ENCODE data around the gene SOCS2.

DNA sequence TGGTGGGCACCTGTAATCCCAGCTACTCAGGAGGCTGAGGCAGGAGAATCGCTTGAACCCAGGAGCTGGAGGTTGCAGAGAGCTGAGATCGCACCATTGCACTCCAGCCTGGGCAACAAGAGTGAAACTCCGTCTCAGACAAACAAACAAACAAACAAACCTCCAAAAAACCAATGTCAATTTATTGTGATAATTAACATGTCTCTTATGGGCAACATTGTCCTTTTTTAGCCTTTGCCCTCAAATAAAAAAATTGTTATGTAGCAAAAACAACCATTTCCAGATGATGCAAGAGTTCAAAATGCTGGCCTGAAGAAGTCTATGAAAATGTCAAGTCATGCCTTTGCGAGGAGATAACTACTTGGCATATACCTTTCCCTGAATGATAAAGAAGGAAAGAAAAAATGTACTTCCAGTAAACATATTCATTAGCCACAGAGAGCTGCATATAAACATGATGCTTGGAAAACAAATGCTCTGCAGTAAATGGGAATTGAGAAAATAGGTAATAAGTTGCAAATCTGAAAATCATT lies 4.7 kb upstream of the NUDT4 start:
- RRBS, result no CpG with 5 or more reads among the region's 4 CpGs

GRCh38 chr12:93563598-93564155 lies 8.8 kb upstream of the SOCS2 start:
- RRBS, result no CpG with 5 or more reads among the region's 4 CpGs

GRCh38 chr12:93570697-93571377 lies 1.6 kb upstream of the SOCS2 start:
- RRBS, result 2% methylated on average over 28 of the region's 85 CpGs

GRCh38 chr12:93572255-93573076 lies at the start of gene SOCS2:
TSS of gene SOCS2 (plus strand) at chr12:93572675.
- RRBS, result 6% methylated on average over 3 of the region's 51 CpGs

GRCh38 chr12:93583497-93583696 lies 10.9 kb downstream of the SOCS2 start:
- RRBS, result no CpG with 5 or more reads among the region's 1 CpG

DNA sequence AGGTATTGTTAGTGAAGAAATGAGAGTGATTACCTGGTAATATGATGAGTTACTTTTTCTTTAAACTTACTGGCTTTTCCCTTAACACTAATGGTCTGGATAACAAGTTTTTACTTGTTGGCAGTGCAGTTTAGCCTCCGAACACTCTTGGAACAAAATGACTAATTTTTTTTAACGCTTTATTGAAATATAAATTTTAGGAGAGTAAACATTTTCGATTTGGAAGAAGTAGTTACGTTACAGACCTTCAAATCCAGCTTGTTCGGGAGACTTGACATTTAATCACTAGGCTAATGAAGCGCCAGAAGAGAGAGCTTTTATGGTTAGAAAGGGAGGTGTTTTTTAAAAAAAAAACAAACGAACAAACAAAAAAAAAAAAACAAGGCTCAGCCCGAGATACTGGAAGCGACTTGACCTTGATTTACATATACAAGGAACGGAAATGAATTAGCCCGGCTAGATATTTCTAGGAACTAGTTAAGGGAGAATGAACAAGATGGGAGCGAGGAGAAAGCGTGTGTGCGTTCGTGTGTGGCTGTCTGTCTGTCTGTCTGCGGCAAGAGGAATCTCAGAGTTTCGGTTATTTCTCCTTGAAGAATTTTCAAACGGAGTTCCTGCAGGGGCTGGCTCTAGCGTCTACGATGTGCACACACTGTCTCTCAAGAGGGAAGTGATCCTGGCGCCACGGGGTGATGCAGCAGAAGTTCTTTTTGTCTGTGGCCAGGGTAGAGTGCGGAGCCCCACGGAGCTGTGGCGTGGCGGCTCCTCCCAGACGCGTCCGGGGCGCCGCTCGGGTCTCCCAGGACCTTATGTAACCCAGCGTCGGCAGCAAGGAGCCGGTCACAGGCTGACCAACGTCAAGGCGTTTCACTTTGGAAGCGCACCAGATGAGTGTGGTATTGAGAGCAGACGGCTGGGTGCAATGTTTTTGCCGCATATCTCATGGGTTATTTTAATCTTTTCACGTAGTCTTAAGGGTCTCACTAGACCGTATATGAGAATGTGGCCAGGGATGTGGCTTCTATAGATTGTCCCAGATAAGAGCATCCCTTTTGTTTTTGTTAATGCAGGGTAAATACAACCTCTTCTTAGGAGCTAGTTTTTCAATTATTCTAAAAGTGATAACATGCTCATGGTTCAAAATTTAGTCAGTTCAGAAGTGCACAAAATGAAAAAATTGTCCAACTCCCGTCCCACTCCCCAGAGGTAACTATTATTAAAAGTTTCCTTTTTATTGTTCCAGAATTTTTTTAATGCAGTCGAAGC lies 18.9 kb downstream of the SOCS2 start:
- RRBS, result 1% methylated on average over 7 of the region's 44 CpGs

GRCh38 chr12:93687197-93688102 lies 10.3 kb downstream of the CRADD start:
- RRBS, result no CpG with 5 or more reads among the region's 11 CpGs

DNA sequence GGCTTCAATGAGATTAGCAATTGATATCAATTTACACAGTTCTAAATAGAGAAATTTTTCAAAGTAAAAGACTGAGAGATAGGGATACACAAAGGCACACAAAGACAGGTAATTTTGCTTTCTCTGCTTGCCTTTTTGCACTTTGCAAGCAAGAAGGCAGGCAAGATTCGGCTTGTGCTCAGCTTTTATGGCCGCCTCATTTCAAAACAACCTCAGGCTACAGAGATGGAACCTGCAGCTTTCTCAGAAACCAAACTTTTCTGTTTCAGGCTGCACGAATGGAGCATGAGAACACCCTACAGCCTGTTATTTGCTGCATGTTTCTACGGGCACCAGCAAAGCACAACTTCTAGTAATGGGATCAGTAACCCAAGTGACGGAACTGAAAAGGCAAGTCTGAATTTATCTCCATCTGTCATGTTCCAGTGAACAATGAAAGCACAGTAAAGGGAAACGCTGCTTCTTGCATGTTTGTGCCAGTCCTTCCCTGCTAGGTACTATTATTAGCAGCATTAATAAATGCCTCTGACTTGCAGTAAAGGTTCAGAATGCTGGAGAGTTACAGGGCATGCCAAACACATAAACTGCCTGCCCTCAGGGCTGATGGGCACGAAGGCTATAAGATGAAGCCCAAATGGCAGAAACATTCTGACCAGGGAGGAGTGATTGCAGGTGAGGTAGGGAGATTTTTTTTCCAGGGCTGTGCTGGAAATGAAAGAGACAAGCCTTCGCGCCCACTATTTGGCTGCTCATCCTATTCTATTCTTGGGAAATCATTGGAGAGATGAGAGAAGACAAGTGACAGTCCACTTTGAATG lies 100.6 kb upstream of the PLXNC1 start:
- RRBS, result no CpG with 5 or more reads among the region's 9 CpGs

- RRBS, result no CpG with 5 or more reads among the region's 8 CpGs
Observed at GRCh38 chr12:94304917-94305756, 154.5 kb downstream of the CEP83 start.

GRCh38 chr12:94576205-94576553 lies 74.2 kb downstream of the TMCC3 start:
- RRBS, result no CpG with 5 or more reads among the region's 1 CpG

DNA sequence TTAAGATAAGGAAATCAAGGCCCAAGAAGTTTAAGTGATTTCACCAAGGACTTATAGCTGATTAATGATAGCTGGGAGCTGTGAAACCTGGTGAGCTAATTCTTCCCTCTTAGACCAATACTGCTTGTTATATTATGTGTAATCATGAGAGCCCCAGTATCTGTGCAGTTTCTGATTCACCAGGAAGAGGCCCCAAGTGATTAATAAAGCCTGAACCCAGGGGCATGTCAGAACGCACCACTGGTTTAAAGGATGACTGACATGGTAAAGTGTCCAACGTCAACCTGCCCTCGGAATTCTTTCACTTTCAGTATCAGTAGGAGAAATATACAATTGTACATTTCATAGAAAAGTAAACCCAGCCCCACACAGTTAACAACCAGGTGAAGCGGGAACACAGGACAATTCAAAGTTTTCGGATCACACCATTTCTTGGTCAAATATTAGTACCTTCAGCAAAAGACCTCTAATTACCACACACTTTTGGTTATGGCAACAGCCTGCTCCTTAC lies 28.7 kb downstream of the TMCC3 start:
- RRBS, result no CpG with 5 or more reads among the region's 5 CpGs

DNA sequence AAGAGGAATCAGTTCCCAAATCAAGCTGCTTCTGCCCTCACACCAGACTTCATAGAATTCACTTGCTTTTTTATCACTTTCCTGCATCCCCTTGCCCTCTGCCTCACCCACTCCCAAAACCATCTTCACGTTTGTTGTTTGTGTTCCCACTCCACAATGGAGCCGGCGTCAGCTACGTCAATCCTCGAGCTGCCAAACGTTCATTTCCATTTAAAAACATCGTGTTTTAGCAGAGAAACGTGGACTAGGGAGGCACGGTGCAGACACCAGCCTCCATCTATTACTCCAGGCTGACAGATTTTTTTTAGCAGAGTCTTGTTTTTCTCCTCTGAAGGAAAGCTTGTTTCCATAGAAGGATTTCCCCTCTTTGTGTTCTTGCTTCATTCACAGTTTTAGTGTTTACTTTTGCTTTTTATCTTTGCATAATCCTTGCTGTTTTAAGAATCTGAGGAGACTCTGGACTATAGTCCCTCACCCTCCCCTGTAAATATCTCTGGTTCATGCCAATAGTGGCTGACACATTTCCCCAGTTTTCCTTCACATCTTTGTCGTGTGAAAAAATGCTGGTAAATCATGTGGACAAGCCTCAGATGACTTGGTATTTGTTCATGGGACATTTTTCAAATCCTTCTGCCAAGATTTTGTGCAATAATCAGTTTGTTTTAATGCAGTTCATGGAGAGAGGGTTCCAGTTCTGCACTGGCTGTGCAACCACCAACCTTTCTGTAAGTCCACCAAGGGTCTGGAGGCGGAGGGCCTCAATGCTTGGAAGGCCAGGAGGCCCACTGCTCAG lies 39.8 kb upstream of the TMCC3 start:
- RRBS, result no CpG with 5 or more reads among the region's 11 CpGs

- RRBS, result no CpG with 5 or more reads among the region's 2 CpGs
Observed at GRCh38 chr12:94805678-94806195, 155.4 kb upstream of the TMCC3 start.

GRCh38 chr12:94953991-94954652 lies 49.4 kb downstream of the NDUFA12 start:
- RRBS, result no CpG with 5 or more reads among the region's 1 CpG

DNA sequence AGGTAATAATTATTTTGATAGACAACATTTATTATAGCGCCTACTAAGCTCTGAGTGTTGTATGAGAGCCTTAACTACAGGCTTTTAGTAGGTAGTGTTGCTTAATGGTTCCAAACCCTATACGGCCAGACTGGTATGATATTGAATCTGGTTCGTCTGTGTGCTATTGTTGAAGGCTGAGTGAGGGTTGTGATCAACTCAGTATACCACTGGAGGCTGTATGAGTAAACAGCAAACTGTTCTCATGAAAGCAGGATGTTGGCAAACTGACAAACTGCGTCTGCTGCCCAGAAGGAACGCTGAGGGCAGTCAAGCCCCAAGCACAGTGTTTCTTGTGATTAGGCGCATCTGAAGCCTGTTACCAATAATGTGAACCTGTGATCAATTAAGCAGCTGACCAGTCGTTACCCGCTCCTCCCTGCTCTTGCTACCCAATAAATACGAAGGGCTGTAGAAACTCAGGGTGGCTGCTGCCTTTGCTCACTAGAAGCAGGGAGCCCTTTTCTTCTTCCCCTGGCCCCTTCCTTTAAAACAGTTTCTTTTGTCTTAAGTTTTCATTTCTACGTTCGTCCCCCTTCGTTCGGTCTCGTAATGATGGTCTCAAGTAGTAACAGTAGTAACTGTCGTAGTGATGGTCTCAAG lies 90.0 kb upstream of the METAP2 start:
- RRBS, result no CpG with 5 or more reads among the region's 15 CpGs

DNA sequence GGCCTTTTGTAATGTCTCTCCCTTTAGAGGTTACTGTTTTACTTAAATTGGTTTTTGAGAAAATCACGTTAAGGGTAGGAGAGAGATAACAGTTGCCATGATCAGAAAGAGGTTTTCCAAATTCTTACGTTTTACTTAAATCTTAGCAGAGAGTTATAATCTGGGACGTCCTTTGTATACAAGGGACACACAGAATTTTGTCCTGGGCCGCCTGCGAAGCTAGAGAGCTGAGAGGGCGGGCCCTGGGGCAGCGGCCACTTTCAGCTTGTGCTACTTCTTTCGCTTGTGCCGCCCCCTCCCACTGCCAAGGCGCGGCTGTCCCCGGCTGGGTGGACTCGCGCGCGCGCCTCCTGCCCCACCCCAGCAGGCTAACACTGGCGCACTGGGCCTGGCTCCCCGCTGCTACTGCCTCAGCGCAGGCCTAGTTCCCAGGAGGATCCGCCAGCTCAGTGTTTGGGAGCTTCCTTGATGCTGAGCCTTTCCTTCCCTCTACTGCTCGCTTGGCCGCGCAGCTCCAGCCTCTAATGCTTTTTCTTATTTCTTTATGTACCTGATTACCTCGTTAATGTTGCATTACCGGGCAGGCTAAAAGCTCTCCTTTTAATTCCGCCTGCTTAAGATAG lies 27.5 kb upstream of the METAP2 start:
- RRBS, result no CpG with 5 or more reads among the region's 27 CpGs

GRCh38 chr12:95548074-95548632 lies 3.1 kb downstream of the USP44 start:
- RRBS, result 78% methylated on average over 38 of the region's 64 CpGs

- RRBS, result no CpG with 5 or more reads among the region's 7 CpGs
Observed at GRCh38 chr12:95624539-95624931, 73.3 kb upstream of the USP44 start.

DNA sequence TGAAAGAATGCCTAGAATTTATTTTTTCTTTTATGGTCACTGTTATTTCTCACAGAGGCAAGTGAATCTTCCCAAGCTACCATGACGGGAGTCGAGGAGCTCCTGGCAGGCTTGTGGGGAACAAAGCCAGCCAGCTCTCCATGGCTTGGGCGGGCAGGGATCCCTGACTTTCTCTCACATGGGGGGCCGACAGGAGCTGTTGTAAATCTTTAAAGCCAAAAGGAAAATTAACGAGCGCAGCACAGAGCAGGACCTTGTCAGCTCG lies 95.7 kb upstream of the USP44 start:
- RRBS, result no CpG with 5 or more reads among the region's 7 CpGs

DNA sequence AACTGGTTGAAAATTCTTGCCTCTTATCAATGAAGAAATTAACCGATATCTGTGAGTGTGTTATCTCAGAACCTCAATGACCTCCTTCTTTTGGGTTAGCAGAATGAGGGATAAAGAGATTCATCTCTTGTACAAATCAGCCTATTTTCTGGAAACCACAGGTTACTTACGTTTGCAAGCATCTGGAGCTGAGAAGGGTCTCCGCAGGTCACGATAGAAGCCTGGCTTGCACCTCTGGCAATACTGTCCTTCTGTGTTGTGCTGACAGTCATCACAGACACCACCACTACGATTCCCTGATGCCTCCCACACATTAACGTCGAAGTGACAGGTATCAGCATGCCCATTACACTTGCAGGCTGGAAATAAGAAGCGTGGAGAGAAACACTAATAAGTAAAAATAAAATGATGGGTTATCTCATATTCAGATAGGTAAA lies 80.3 kb downstream of the NTN4 start:
- RRBS, result no CpG with 5 or more reads among the region's 8 CpGs